Foreskin keratinocyte (primary cell): ENCODE measurements around a stretch of chr9.

GRCh38 chr9:116840853-116841052, 153.6 kb downstream of the TRIM32 start:
- RAMPAGE, total RNA = no peak

GRCh38 chr9:117720438-117721054, 16.3 kb downstream of the TLR4 start:
- RAMPAGE, total RNA = no peak

DNA sequence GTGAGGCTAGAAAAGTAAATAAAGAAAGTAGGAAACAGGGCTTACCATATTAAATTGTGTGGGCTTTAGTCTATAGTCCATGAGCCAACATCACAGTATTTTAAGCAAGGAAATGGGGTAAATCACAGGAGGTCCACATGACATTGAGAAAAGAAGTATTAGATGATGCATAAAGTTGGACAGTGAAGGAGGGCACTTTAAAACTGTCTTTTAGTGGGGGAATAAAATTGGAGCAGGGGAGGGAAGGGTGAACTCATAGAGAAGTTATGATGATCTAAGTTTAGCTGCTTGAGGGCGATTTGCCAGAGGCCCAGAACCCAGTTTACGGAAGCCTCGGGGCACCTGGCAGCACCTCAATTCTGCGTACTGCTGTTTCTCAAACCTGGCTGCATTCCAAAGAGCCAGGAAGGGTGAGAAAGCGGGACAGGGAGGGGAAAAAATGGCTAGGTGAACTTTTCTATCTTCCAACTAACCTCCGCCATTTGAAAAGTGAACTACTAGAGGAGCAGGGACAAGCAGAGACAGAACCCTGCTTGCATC, 316.9 kb downstream of the BRINP1 start:
- RAMPAGE, total RNA = no peak

DNA sequence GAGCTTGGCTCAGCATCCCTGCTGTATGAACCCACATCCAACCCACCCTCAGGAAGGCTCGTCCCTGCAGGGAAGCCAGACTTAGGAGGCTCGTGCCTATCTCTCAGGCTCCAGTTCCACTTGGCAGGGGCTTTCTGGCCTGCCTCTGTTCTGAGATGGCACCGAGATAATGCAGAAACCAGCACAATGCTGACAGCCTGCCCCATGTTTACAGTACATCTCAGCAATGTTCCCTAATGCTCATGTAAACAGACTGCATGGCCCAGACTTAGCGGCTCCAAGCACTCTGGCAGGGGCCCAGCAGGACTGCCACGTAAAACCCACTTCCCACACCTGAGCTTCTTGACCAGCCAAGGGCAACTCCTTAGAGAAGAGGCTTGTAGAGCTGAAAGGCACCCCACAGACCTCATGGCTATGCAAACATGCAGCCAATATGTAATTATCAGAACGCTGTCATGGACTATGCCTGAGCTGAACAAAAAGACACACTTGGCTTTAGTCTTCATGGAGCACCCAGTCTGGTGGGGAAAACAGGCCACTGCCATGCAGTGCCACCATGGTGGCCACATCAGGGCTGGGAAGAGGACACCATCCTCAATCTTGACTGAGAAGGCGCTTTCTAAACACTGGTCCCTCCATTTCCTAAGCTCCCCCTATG, 499.6 kb upstream of the BRINP1 start:
- RAMPAGE, total RNA = no peak

GRCh38 chr9:120387633-120388422, 192.1 kb downstream of the CDK5RAP2 start:
- RAMPAGE, total RNA = no peak

DNA sequence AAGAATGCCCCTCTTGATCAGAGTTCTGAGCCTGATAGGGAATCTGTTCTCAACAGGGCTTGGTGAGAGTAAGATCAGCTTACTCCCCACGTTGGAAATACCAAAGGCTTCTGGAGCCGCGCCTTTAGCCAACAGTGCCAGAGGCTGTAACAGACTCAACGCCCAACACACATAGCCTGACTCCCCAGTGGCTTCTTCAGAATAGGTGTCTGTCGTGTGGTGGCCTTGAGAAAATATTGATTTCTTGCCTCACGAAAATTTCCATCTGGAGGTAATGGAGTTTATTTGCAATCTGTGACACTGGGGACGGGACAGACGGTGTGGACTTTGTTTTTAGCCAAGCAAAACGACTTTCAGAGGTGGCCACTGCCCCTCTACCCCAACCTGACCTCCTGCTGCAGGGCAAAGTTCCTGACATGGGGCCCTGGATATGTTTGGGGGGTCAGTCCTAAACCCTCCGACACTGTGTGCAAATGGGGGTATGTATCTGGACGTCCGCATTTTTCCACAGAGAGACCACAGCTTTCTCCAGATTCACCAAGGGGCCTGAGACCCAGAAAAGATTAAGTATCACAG, 189.3 kb downstream of the CDK5RAP2 start:
- RAMPAGE, total RNA = no peak

GRCh38 chr9:120411797-120412563, 168.0 kb downstream of the CDK5RAP2 start:
- RAMPAGE, total RNA = no peak

DNA sequence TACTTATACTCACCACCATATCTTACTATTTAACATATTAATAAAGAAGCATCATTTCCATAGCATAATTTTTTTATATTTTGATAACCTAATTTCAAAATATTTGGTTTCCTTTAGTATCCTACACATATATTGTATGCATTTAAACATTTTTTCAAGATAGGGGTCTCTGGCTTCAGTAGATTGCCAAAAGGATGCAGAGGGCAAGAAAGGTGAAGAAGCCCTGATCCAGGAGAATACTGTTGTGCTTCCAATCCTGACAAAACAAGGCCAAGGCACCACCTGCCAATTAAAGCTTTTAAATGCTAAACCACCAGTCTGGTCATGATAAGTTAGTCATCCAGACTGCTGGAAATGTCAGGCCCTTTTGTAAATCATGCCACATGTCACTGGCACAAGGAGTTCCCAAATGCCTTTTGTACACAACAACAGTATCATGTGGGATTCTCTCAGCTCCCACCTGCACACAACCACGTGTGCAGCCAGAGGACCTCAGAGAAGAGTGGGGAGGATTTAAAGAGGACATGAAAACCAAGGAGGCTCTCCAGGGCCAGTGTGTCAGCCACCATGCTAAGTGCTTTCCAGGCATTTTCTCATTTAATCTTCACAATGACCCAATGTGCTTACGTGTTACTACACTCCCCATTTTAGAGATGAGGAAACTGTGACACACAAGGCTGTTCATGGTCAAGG, 99.3 kb downstream of the CDK5RAP2 start:
- RAMPAGE, total RNA = no peak

GRCh38 chr9:120527663-120528015, 52.3 kb downstream of the CDK5RAP2 start:
- RAMPAGE, total RNA = no peak

DNA sequence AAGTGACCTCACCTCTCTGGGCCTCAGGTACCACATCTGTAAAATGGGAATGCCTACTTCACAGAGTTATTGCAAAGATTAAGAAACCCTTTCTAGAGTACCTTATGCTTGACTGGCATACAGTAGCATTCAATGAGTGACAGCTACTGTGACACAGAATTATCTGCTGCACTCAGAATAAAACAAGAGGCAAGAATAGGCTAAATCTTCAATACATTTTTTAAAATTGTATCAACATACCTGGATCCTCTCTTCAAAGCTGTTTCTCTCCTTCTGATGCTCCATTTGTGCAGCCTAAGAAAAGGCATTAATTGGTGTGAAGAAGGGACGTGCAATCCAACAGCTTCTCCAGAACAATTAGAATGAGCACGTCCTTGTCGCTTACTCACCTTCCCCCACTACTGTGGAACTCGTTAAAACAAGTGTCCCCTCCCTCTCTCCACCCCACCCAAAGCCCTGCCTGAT, 51.4 kb downstream of the CDK5RAP2 start:
- RAMPAGE, total RNA = no peak

GRCh38 chr9:120550577-120550970, 29.4 kb downstream of the CDK5RAP2 start:
- RAMPAGE, total RNA = no peak

DNA sequence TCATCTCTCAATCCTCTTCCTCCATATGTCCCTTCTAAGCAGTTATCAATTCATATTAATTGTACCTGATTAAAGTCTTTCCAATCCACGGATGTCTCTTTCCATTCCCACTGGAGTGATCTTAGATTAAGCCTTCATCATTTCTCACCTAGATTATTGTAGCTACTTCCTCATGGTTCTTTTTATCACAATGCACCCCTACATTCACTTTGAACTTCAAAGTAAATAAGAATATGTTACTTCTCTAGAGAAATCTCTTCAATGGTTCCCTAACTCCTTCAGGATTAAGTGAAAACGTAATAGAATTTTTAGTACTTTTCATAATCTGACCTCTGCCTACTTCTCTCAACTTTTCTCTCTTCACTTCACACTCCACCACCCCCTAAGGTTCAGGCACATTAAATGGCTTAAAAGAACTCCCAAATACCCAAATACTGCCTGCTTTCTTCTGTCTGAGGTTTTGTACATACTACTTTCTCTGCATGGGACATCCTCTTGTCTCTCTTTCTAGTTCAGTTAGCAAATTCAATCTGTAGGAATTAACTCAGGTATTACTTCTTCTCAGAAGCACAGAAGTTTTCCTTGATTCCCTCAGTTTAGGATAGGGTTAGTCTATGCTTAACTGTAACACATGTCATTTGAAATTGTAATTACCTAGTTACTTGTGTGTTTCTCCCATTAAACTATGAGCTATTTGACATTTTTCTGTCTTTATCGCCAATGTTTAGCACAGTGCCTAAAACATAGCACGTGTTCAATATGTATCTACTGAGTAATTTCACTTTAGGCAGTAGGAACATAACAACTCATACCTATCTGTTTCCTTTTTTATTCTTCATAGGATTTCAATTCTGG, 29.1 kb upstream of the CDK5RAP2 start:
- RAMPAGE, total RNA = no peak

- RAMPAGE, total RNA = no peak
Observed at GRCh38 chr9:120715306-120715947, 1.2 kb upstream of the MEGF9 start.

DNA sequence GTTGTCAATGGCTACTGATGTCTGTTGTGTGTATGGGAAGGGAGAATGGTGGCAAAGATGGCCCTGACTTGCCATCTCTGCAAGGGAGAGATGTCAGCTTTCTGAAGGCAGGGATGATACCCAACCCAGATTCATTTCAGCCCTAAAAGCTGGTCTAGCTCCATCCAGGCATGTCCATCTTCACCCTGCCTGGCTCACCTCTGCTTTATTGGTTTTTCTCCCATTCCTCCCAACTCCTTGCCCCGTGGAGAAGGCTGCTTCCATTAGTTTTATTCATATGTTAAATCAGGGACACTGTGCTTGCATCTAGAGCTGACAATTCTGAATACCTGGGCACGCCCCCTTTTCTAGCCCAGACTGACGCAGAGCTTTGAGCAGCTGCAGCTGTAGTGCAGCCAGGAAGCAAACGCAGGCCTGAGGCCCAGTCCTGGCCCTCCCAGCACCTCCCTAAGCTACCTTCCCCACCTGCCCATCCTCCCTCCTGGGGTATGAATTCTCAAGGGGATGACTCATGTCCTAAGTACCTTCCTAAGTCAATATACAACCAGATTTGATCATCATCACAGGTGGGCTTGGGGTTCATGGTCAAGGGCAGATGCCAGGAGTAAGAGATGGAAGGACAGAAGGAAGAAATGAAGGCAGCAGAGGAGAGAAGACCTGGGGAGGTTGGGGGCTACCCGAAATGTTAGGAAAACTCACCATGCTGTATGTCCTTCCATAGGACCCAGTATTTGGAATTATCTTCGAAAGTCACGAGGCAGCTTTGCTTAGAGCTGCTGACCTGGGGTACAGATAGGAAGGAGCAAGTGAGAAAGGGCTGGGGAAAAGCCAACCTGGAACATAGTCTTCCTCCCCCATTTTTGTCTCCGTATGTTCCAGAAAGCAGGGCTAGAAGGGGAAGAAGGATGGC, 3.5 kb downstream of the PHF19 start:
- RAMPAGE, total RNA = no peak

- RAMPAGE, total RNA = no peak
Observed at GRCh38 chr9:120875409-120875962, 1.5 kb downstream of the PHF19 start.

GRCh38 chr9:120905026-120905719, 21.4 kb downstream of the TRAF1 start:
- RAMPAGE, total RNA = no peak

- RAMPAGE, total RNA = no peak
Observed at GRCh38 chr9:120919851-120920479, 6.6 kb downstream of the TRAF1 start.

DNA sequence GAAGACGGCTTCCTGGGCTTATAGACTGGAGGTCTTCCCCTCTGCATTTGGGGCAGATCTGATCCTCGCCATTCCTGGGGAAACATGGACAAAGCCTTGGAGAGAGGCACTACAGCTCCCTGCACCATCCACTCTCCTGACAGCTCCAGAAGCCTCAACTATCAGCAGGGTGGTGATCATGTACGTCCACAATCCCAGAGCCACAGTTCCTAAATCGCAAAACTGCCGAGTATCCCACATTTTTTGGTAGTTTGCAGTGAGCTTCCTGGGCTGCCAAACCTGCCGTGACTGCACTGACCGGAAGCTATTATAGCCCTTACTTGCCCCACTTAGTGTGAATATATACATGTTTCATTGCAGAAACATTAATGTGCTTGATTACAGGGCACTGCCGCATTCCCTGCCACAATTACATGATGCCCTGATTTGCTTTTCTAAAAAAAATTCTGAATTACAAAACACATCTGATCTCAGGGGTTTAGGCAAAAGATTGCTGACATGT, 2.8 kb downstream of the TRAF1 start:
- RAMPAGE, total RNA = no peak

DNA sequence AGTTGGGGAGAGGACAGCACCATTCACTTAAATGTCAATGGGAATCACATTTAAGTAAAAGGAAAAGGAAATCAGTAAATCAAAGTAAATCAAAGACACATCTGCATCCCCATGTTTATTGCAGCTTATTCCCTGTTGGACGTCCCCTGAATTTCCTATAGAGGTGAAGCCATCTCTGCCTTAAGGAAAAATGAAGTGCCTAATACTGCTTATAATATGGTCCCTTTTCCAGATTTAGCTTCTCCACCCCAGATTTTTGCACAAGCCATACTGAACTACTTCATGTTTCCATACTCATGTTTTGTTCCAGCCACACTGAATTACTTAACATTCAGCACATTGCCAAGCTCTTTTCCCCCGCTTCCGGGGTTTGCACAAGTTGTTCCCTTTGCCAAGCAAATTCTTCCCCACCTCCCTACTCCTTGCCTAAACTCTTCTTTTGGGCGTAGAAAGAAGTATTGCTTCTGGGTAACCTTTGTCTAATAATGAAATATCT, 1.8 kb upstream of the CNTRL start:
- RAMPAGE, total RNA = no peak

DNA sequence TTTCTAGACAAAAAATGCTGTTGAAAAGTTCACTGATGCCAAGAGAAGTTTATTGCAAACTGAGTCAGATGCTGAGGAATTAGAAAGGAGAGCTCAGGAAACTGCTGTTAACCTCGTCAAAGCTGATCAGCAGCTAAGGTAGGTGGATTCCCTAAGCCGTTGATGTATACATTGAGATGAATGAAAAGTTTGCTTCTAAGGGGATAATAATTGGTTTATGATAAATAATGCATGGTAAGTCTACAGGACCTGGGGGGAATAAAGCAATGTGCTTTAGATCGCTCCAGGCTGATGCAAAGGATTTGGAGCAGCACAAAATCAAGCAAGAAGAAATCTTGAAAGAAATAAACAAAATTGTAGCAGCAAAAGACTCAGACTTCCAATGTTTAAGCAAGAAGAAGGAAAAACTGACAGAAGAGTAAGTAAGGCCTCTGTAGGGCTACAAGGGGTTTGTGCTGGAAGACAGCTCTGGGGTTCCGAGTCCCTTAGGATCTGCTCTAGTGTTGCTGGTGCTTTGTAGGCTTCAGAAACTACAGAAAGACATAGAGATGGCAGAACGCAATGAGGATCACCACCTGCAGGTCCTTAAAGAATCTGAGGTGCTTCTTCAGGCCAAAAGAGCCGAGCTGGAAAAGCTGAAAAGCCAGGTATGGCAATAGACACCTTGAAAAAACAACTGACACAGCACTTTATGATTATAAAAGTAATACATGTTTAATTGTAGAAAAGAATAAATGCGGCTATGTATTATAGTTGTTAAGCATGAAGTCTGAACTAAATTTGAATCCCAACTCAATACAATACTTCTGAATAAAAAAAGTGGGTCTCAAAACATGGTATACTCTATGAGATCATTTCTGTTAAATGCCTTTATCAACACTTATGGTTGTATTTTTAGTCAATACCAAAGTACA, 43.9 kb downstream of the RAB14 start:
- RAMPAGE, total RNA = no peak